Cardiac septum (tissue), 1 donor: Measurements from ENCODE around the genes CCM2 and CCDC201.

DNA sequence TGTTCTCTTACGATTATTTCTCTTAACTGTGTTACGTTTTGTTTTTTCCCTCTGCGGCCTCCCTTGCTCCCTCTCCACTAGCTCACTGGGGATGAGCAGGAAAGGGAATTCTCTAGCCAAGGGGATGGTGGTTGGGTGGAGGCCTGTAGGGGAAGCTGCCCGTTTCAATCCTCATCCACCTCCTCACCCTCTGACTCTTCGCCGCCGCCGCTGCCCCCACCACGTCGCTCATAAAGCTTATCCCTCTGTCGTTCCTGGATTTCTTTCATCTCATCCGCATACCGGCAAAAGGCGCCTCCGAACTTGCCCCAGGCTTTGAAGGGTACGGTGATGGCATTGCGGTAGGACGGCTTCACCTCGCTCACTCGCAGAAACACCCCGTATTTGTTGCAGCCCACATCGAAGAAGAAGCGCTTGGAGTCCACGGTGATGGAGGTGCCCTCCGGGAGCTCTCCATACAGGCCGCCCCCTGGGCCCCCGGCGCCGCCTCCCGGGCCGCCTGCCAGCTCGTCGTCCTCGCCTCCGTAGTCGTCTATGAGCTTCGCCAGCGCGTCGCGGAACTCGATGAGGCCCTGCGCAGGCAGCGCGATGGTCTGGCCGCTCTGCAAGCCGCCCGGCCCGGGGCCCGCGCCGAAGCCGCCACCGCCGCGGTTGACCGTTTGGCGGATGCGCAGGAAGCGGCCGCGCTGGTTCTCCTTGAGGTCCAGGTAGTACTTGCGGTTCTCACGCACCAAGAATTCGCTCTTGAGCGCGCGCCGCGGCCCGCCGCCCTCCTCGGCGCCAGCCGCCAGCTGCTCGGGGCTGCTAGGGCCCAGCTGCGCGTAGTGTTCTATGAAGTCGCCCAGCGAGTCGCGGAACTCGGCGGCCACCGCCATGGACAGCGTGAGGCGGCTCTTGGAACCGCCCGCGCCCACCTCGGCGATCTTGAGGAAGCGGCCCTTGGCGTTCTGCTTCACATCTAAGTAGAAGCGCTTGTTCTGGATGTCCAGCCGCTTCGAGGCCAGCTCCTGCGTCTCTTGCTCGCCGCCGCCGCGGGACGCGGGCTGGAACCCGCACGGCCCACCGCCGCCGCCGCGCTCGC lies 744 bp downstream of the PURB start:
- PRO-cap = no peak

GRCh38 chr7:44969456-44970457 lies 9.1 kb downstream of the MYO1G start:
- PRO-cap = no peak

DNA sequence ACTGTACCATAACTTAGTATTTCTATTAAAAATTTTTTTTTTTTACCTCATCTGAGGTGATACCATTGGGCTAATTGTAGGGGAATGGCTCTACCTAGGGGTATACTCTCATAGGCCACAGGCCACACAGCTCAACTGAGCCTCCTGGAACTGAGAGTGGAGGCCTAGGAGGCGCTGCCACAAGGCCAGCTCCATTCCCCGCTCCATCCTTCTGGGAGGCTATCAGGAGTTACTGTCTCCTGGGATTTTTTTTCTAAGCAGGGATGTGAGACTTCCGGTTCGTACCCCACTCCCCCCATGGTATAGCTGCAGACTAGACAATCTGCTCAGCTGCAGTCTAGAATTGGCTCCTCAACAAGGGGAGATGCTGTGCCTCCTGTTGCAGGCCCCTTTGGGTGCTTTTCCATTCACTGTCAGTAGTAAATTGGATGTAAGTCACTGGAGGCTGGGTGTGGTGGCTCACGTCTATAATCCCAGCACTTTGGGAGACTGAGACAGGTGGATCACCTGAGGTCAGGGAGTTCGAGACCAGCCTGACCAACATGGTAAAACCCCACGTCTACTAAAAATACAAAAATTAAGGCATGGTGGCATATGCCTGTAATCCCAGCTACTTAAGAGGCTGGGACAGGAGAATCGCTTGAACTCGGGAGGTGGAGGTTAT lies 2.8 kb upstream of the MYO1G start:
- PRO-cap = no peak

DNA sequence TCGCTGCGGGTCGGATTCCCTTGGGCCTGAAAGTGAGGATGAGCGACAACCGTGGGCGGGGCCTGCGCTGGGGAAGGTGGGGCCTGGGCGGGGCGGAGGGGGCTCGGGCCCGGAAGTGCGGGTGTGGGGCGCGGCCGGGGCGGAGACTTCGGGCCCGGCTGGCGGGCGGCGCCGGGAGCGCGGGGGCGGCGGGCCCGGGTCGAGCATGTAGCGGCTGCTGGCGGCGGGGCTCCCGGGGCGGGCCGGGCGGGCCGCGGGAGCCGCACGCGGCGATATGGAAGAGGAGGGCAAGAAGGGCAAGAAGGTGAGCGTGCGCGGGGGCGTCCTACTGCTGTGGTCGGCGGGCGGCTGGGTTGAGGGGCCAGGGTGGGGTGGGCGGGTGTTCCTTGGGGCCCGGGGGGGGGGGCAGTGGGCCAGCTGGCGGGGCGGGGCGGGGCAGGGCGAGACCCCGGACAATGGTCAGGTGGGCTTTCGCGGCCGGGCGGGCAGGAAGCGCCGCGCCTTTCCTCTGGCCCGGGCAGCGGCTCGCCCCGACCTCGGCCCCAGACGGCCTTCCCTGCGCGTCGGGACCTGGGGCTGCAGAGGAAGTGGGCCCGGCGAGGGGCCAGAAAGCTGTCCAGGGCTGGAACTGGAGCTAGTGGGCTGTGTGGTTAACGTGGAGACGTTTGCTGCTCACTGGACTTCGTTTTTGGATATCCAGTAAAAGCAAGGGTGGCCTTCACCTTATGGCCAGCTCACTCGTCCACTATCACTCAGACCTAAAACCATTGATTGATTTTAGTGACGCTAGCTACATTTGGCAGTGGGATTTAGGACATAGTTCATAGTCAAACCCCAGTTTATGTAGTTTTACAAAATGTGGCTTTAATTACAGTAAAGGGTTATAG lies at the start of gene CCM2:
TSS of gene CCM2 (plus strand) at position 142 of the 887 bp plus-strand sequence.
- PRO-cap = bidirectional peak, plus-strand start at position 174 of the sequence, minus-strand start outside the sequence

- PRO-cap = no peak
These were observed 2.0 kb downstream of the CCM2 start for GRCh38 chr7:45001732-45002757.

DNA sequence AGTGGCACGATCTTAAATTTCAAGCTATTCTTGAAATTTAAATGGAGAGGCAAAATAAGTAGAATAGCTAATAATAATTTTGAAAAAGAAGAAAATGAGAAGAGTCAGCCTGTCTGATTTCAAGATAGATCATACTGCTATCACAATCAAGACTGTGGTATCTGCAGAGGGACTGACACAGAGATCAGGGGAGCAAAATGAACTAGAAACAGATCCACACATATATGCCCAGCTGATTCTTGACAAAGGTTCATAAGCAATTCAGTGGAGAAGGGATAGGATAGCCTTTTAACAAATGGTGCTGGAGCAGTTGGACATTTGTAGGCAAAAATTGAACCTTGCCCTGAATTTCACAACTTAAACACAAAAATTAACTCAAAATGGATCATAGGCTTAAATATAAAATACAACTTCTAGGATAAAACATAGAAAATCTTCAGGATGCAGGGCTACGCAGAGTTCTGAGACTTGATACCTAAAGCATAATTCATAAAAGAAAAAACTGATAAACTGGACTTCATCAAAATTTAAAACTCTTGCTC lies 42.5 kb downstream of the NACAD start:
- PRO-cap = no peak

DNA sequence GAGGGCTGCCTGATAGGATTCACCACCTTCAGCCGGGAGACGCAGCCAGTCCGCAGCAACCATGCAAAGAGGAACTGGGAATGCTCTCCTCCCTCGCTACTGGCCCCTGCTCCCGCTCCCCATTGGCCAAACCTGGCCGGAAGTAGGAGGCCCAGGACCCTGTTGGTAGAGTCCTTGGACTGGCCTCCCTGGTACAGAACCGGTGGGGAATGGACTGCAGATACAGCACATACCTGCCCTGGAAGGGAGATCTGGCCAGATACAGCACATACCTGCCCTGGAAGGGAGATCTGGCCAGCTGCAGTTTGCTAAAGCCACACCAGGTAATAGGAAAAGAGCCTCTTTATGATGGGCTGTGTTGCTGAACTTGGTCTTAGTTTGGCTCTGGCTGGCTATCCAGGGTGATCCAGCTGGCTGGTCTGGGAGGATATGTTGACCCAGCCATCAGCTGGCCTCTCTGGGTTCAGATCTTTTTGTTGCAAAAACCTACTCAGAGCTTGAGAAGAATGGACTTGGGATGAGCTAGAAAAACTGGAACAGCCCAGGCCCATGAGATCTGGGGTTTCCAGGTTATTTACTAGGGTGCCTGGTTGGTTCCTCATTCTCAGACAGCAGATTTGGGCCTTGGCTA lies 116.4 kb downstream of the ADCY1 start:
- PRO-cap = no peak

GRCh38 chr7:45872951-45873251 lies at the start of gene CCDC201:
Gene CCDC201, minus strand, starts transcription at chr7:45873082.
- PRO-cap = no peak

DNA sequence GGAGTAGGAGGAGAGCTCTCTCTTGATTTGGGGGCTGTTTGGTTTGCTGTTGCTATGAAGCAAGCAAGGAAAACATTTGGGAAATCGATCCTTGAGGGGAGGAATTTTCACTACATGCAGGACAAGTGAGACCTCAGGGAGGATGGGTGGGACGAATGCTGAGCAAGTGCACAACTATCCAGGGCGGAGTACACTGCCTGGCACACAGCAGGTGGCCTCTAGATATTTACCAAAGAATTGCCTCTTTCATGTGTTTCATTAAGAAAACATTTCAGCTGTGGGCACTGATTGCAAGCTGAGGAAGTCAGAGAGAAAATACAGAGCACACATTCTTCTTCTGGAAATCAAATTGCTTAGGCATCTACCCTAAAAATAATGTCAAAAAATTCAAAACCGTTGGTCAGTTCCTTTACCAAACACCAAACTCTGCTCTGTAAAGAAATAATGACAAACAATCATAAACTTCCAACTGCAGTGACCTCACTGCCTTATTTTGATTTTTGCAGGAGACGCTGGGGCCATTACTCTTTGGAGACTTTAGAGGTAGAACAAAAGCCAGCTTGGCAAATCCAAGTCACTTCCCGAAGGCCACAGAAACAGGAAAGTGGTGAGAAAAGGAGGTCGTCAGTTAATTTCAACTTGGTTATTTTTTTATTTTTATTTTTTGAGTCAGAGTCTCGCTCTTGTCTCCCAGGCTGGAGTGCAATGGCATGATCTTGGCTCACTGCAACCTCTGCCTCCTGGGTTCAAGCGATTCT lies 2.6 kb upstream of the IGFBP1 start:
- PRO-cap = no peak

GRCh38 chr7:45889285-45890049 lies 1.2 kb downstream of the IGFBP1 start:
- PRO-cap = no peak

DNA sequence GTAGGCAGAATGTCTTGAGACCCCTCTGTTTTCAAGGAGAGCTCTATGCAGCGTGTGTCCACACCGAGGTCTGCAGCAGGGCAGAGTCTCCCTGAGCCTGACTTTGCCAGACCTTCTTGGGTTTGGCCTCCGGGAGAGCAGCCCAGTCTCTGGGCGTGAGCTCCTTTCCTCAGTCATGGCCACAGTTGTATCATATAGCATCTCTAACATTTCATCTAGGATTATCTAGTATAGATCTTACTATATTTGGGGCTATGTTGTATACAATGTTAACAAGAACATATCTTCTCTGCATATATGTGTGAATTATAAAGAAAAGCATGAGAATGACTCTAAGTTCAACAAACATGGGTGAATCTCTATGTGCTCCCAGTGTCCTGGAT lies 8.6 kb downstream of the IGFBP3 start:
- PRO-cap = no peak

DNA sequence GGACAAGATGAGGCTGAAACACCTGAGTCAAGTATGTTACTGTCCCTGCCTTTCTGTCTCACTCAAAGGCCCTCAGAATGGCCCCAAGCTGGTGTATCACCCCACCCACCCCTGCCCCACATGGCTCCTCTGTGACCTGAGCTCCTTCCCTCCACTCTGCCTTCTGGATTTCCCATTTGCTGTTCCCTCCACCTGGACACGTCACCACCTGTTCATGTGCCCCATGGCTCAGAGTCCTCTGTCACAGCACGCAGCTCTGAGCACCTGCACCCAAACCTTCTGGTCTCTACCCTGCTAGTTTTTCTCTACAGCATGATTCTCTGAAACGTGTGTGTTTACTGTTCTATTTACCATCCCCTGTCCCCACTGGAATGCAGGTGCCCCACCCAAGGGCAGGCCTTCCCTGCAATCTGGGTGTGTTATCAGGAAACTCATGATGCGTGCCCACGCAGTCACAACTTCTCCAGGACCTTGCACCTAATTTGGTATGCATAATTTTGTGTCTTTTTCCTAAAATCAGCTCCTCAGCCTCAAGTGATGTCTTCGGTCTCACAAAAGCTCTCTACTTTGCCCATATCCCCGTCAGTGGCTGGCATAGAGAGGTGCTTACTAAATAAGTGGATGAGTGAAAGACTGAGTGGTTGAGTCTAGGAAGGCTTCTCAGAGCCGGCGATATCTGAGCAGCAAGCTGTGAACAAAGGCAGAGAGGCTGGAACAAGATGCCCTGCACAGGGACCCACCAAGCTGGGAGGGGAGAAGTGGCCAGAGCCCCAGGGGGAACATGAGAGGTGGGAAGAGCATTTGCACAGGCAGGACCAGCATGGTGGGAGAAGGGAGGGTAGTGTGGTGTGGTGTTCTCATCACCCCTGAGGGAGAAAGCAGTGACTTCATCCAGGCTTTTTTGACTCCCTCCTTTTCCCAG lies 284.5 kb upstream of the IGFBP3 start:
- PRO-cap = no peak

- PRO-cap = no peak
These were observed 540.1 kb upstream of the IGFBP3 start for GRCh38 chr7:46461148-46461573.

DNA sequence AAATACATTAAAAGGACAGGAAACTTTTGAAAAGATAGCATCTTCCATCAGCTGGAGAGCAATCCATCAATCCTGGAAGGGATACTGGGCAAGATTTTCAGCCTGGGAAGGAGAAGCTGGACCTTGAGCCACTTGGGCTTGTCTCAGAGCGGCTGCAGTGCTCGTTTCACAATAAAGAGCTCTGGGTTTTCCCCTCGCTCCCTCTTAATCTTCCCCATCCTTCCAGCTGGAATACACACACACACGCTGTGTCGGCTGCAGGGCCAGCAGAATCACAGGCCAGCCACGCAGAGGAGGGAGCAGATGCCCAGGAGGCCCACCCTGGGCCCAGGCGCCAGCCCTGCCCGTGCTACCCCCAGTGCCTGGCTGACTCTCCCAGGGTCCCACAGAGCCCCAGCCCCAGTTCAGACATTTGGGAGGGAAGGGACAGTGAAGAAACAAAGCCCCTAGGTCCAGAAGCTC lies 255.1 kb downstream of the TNS3 start:
- PRO-cap = unidirectional peak, plus-strand start at position 207 of the sequence; unidirectional peak, plus-strand start at position 269 of the sequence

- PRO-cap = no peak
These were observed 245.8 kb downstream of the TNS3 start for GRCh38 chr7:47336012-47336656.

DNA sequence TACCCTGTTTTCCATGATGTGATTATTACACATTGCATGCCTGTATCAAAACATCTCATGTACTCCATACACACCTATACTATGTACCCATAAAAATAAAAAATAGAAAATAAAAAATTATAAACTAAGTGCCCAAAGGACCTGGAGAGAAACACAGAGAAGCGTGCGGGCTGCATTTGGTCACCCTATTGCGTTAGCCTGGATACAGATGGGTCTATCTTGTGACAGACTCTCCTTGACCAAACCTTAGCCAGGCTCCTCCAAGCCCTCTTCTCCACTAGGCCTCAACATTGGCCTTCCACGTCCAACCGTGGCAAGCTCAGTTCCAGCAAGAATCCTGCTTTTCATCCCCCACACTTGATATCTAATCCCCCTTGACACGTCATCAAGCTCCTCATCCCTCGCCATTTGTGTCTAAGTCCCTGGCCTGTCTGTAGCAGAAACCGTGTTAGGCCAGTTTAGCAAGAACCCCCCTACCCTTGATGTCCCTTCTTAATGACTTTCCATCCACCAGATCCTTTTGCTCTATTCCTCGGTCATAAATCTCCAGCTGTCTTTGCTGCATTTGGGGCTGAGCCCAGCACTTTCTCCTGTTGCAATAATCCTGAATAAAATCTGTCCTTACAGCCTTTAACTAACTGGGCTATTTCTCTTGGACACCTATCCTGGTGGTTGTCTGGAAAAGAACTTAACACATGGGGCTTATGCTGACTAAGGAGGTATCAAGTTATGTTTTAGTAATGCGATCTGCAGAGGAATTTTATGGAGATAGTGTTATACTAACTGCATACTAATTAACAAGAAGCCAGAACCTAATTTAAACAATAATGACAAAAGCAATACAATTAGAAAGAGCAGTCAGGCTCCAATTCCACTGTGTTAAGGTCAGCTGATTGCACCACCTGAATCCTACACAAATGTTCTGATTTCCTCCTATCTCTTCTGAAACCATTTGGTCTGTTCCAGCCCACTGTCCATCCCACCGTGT lies 245.0 kb downstream of the TNS3 start:
- PRO-cap = no peak

- PRO-cap = no peak
These were observed 181.7 kb downstream of the TNS3 start for GRCh38 chr7:47400252-47400542.

- PRO-cap = no peak
These were observed 134.9 kb downstream of the TNS3 start for GRCh38 chr7:47446909-47447444.

DNA sequence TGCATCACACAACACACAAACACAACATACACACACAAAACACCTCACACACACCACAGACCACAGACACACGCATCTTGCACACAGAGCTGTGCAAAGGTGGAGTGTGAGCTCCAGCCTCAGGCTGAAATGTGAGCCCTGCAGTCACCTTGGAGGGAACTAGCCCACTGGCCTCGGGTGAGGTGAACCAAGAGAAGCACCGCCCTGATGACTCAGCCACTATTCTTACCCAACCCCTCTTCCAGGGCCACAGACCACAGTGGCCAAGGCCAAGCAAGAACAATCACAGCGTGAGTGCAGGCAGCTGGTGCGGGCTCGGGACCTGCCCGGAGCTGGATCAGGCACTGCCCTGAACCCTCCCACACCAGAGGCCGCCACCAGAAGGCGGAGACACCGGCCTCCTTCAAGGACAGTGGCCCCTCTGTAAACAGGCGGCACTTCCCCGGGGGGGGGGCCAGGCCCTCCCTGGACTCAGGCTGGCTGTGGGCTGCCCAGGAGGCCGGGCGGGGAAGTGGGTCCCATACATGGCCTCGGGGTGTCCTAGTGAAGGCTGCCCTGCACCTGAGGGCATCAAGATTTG lies 106.7 kb downstream of the TNS3 start:
- PRO-cap = bidirectional peak, plus-strand start at position 252 of the sequence, minus-strand start at position 169 of the sequence

- PRO-cap = no peak
These were observed 100.8 kb downstream of the TNS3 start for GRCh38 chr7:47481088-47481547.